Epithelial cell of alveolus of lung (primary cell): ENCODE results near the genes ZAR1L and N4BP2L2.

GRCh38 chr13:30648312-30648955 lies 30.7 kb downstream of the USPL1 start:
- RAMPAGE, long total RNA: no peak
- RRBS: no CpG with 5 or more reads among the region's 5 CpGs

DNA sequence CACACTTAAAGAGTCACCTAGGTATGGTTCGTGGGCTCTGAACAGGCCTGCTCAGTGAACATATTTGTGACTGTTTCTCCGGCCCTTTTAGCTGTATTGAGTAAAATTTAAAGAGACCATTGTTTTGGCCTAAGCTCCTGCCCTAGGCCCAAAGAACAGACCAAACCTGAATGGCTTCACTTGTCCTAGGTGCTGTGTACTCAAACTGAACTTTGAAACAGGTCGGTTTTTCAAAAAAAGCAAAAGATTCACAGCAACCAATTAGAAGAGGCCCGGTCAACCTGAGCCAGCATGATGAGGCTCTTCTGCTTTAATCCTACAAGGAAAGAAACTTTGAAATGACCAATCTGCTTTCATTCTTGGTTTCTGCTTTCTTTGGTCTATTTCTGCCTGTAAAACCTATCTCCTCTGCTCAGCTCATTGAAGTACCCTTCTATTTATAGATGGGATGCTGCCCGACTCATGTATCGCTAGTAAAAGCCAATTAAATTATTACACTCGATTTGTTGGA lies 50.6 kb downstream of the USPL1 start:
- RAMPAGE, long total RNA: no peak
- RRBS: no CpG with 5 or more reads among the region's 7 CpGs

GRCh38 chr13:30718854-30719529 lies 16.4 kb upstream of the ALOX5AP start:
- RAMPAGE, long total RNA: no peak
- RRBS: no CpG with 5 or more reads among the region's 7 CpGs

DNA sequence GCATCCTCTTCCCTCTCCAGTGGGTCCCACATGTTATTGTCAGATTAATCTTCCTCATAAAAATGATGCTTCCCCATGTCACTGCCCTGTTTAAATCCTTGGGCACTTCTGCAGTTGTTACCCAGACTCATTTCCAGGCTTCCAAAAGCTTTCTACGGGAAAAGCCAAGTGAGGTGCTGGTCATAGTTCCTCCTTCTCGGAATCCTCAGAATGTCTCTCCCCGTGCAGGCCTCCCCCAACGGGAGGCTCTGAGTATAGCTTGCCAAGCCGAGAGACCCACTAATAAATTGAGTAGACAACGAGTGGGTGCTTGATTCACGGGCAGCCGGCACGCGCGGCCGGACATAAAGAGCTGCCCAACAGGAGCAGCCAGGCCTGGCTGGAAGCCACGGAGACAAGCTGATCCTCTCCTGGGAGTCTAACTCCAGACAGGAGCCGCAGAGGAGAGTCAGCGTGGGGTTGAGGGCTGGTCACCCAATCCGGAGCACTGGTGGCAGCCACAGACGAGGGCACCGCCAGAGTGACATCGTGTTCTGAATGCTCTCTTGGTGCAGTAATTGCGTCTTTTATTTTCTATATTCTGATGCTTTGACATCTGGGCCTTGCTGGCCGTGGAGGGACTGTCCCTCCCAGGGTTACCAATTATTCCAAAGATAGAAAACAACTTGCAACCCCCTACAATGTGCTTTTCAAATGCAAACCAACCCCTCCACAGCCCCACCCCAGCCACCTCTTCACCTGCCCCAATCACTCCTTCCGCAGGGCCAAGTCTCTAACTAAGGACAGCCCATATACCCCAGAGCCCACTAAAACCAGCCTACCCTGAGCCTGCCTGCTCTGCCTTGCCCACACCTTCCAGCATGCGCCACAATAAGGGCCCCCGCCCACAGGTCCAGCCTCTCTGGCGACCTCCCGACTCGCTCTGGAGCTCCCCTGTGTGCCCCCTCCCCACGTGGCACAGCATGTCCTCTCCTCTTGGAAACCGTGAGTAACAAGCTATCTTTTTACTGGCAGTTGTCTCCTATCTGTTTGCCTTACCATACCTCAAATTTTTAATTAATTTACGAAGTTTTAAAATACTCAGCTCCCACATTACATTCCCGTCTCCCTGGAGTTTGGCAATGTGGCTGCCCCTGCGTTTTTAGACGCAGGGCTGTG lies 43.1 kb upstream of the MEDAG start:
- RAMPAGE, long total RNA: no peak
- RRBS: no CpG with 5 or more reads among the region's 33 CpGs

DNA sequence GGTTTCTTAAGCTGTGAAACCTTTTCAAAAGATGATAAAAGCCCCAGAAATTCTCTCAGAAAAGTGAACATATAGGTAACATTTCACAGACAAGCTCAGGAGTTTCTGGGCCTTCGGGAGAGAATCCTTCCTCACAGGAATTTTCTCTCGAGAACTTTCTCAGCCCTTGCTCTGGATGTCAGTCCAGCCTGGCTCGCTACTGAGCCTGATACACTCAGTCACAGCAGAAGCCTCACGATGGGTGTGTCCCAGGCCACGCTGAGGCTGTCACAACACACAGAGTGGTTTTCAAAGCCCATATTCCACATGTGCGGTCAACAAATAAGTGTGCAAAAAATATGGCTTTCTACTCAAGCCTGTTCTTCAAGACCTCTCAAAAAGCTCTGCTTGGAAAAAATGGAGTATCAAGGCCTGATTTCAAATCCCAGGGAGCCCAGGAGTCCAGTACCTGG lies 31.5 kb upstream of the MEDAG start:
- RAMPAGE, long total RNA: no peak
- RRBS: no CpG with 5 or more reads among the region's 6 CpGs

DNA sequence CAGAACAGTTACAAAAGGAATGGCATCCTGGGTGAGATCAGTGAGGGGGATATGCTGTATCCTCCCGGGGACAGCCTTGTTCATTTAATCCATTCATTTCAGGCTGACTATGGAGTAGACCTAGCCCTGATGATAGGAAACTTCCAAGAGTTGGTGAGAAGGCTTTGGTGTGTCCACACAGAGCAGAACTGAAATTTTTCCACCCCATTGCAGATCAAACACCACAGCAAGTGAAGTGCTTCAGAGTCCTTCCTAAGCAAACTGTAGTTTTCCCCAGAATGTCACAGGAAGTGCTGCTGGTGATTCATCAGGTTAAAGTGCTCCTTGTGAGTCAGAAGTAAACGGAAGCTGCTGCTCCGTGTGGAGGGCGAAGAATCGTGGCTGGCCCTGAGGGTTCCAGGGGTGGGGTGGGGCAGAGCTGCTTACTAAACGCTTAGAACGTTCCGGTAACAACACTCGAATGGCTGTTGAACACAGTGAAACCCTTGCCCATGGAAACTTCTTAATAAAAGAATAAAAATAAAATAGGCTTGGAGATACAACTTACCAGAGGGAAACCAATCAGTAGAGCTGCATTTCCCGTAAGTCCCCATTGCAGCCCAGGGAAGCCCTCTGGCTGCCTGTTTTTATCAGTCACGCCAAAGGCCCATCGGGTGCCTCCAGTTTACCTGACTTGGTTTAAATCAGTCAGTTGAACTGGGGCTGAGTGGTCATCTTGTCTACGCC lies 113.3 kb downstream of the TEX26 start:
- RAMPAGE, long total RNA: no peak
- RRBS: no CpG with 5 or more reads among the region's 13 CpGs

- RAMPAGE, long total RNA: no peak
- RRBS: 2% methylated on average over 13 of the region's 32 CpGs
These were observed 862 bp downstream of the B3GLCT start for GRCh38 chr13:31200657-31201016.

- RAMPAGE, long total RNA: no peak
- RRBS: no CpG with 5 or more reads among the region's 6 CpGs
These were observed 121.0 kb downstream of the B3GLCT start for GRCh38 chr13:31320642-31321347.

DNA sequence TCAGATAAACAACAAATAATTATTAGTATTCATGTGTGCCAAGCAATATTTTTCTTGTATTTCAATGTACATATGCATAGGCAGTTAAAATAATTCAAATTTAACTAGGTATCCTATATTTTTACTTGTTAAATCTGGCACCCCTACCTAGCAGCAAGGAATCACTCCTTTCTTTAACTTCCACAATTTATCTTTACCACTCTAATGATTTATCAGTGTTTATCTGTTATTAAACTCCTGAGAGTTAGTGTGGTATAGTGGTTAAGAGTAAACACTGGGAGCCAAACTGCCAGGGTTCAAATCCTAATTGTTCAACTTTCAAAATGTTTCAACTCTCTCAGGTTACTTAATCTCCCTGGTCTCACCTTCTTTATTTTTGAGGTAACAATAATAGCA lies 84.4 kb upstream of the RXFP2 start:
- RAMPAGE, long total RNA: no peak

GRCh38 chr13:31951130-31951608 lies 80.4 kb upstream of the FRY start:
- RAMPAGE, long total RNA: no peak
- RRBS: no CpG with 5 or more reads among the region's 3 CpGs

- RAMPAGE, long total RNA: no peak
- RRBS: no CpG with 5 or more reads among the region's 2 CpGs
These were observed 47.9 kb upstream of the FRY start for GRCh38 chr13:31983580-31984084.

GRCh38 chr13:32314761-32315664 lies at the start of gene ZAR1L:
ZAR1L (minus strand) TSS chr13:32315363.
- RAMPAGE, long total RNA: start-site peak on the plus strand at chr13:32315487-32315514, 29 and 113 reads in 2 replicates
- RRBS: no CpG with 5 or more reads among the region's 54 CpGs

DNA sequence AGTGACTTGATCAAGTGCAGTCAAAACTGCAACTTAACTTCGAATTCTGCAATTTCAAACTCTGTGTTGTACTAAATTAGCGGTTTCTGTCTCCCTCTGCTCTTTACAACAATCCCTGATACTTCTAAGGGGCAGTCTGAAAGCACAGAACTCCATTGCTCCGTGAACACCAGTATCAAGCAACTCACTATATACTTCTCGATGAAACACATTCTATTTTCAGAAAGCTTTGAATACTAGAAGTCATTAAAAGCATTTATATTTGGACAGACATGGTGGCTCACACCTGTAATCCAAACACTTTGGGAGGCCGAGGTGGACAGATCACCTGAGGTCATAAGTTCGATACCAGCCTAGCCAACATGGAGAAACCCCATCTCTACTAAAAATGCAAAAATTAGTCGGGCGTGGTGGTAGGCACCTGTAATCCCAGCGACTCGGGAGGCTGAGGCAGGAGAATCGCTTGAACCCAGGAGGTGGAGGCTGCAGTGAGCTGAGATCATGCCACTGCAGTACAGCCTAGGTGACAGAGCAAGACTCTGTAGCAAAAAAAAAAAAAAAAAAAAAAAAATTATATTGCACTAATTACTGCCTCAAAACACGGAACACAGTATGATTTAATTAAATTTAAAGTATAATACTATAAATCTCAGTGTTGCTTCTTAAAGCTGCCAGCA lies 35.8 kb downstream of the N4BP2L2 start:
- RAMPAGE, long total RNA: no peak
- RRBS: no CpG with 5 or more reads among the region's 12 CpGs

- RAMPAGE, long total RNA: no peak
These were observed 32.6 kb downstream of the N4BP2L2 start for GRCh38 chr13:32505702-32506640.

DNA sequence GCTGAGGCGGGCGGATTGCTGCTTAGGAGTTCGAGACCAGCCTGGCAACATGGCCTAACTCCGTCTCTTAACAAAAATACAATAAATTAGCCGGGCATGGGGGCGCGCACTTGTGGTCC lies 901 bp downstream of the N4BP2L2 start:
- RAMPAGE, long total RNA: no peak
- RRBS: no CpG with 5 or more reads among the region's 7 CpGs

- RAMPAGE, long total RNA: start-site peak on the minus strand at chr13:32538754-32538796, 1,605 and 224 reads in 2 replicates
- RRBS: under 1% methylated on average over 6 of the region's 37 CpGs
These were observed at the start of gene N4BP2L2 for GRCh38 chr13:32538096-32538865. N4BP2L2 (minus strand) TSS chr13:32538795.

DNA sequence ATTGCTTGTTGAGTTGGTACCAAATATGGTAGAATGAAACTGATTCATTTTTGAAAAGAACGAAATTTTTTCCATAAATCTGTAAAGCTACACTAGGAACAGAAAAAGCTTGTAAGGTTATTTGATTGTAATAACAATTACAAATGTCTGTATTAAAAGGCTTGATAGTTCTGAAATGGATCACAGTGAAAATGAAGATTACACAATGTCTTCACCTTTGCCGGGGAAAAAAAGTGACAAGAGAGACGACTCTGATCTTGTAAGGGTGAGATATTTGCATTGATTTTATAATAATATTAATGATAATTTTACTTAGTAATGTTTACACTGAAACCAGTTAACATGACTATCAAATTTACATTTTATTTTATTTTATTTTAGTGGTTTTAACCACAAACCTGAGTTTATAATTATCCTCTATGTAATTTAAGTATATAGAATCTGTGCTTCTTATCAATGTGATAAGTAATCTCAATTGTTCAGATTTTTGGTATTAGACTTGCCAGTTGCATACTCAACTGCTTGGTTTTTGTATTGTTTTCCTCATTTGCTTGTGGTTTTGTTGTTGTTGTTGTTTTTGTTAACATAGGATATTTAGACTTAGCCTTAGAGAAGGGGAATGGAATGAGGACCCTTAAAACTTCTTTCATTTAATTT lies 178.2 kb downstream of the PDS5B start:
- RAMPAGE, long total RNA: no peak
- RRBS: no CpG with 5 or more reads among the region's 3 CpGs

GRCh38 chr13:33057487-33057921 lies 41.3 kb downstream of the KL start:
- RAMPAGE, long total RNA: no peak
- RRBS: no CpG with 5 or more reads among the region's 2 CpGs

- RAMPAGE, long total RNA: no peak
- RRBS: no CpG with 5 or more reads among the region's 2 CpGs
These were observed 51.1 kb downstream of the STARD13 start for GRCh38 chr13:33234429-33234952.

- RAMPAGE, long total RNA: no peak
- RRBS: no CpG with 5 or more reads among the region's 3 CpGs
These were observed 48.4 kb downstream of the STARD13 start for GRCh38 chr13:33236988-33237820.